K562 (cell line): ENCODE measurements around the gene VEZF1.

GRCh38 chr17:57435686-57436473 lies 179.6 kb downstream of the MSI2 start:
- RAMPAGE, long total RNA, result no peak
- RRBS, result no CpG with 5 or more reads among the region's 8 CpGs
PRO-cap:
- standard, result no peak
- CoPRO, capped RNA only, 2 experiments, result no peak in any of the 2 experiments
- CoPRO, capped and uncapped RNA, 2 experiments, result no peak in any of the 2 experiments
- CoPRO, uncapped RNA only, 2 experiments, result no peak in any of the 2 experiments
CAGE:
- cytosol, long polyA plus RNA, result no peak
- long polyA plus RNA, result no peak
- nucleolus, long total RNA, result no peak
- nucleus, long polyA plus RNA, result no peak

- RAMPAGE, long total RNA, result no peak
- RRBS, result no CpG with 5 or more reads among the region's 13 CpGs
PRO-cap:
- standard, result unidirectional peak, plus-strand start at chr17:57441195
- CoPRO, capped RNA only, 2 experiments, result no peak in any of the 2 experiments
- CoPRO, capped and uncapped RNA, 2 experiments, result no peak in any of the 2 experiments
- CoPRO, uncapped RNA only, 2 experiments, result no peak in any of the 2 experiments
CAGE:
- cytosol, long polyA plus RNA, result no peak
- long polyA plus RNA, result no peak
- nucleolus, long total RNA, result no peak
- nucleus, long polyA plus RNA, result no peak
Measured at GRCh38 chr17:57440724-57441606, 184.6 kb downstream of the MSI2 start.

DNA sequence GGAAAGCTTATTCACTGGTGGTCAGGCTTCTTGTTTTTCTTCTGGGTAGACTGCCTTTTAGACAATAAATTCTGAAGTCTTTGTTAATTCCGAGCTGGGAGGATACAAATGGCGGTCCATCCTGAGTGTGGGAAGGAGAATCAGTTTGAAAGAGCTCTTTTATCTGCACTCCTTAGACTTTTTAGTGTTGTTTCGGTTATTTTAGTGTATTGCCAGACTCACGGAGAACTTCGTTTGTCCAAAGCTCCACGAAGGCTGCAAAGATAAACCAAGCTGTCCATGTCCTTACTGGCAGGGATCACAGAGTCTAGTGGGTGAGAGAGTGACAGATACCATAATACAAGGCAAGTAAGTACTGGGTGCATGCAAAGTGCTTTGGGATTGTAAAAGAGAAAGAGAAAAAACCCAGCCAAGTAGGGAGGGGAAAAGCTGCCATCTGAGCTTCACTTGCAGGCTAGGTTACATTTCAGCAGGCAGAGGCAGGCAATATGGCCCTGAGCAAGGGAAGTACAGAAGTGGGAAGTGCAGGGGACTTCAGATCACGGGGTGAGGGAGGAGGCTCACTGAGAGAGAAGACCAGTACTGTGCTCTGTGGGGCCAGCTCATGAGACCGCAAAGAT lies 230.4 kb downstream of the MSI2 start:
- RAMPAGE, long total RNA, result no peak
- RRBS, result no CpG with 5 or more reads among the region's 8 CpGs
PRO-cap:
- standard, result no peak
- CoPRO, capped RNA only, 2 experiments, result no peak in any of the 2 experiments
- CoPRO, capped and uncapped RNA, 2 experiments, result no peak in any of the 2 experiments
- CoPRO, uncapped RNA only, 2 experiments, result no peak in any of the 2 experiments
CAGE:
- cytosol, long polyA plus RNA, result no peak
- long polyA plus RNA, result no peak
- nucleolus, long total RNA, result no peak
- nucleus, long polyA plus RNA, result no peak

DNA sequence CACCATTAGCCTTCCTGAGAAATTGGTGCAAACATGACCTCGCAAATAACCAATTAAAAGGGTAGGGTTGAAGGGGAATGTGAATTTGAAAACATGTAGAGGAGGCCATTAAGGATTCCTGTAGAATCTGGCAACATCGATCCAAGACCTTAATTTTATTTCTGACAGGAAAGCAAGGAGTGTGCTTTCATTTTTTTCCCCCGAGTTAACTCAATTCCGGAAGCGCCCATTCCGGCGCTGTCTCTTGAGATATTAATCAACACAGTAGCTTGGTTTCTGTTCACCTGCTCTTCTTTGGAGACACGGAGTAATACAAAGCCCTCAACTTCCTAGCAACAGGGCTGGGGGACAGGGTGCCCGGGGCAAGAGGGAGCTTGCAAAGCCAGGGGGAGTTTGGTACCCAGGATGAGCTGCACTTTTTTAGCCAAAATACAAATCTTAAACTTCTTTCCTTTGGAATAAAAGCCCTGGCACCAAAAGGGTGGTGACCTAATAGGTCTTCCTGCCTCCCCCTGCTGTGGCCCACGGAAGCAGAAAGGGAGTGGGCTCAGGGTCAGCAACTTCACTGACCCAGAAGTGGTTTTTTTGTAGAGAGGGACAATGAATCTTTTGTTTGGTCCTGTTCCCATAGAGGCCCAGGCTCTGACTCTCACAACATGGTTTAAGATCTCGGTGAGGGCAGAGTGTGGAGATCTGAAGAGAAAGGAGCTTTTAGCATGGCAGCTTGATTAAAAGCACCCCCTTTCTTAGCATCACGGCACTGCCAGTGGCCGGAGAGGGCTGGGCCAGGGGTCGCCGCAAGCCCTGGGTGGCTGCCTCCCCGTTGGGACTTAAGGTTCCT lies 207.4 kb downstream of the CCDC182 start:
- RAMPAGE, long total RNA, result no peak
- RRBS, result 82% methylated on average over 4 of the region's 16 CpGs
PRO-cap:
- standard, result no peak
- CoPRO, capped RNA only, 2 experiments, result no peak in any of the 2 experiments
- CoPRO, capped and uncapped RNA, 2 experiments, result no peak in any of the 2 experiments
- CoPRO, uncapped RNA only, 2 experiments, result no peak in any of the 2 experiments
CAGE:
- cytosol, long polyA plus RNA, result no peak
- long polyA plus RNA, result no peak
- nucleolus, long total RNA, result no peak
- nucleus, long polyA plus RNA, result no peak

- RAMPAGE, long total RNA, result no peak
- RRBS, result no CpG with 5 or more reads among the region's 8 CpGs
PRO-cap:
- standard, result no peak
- CoPRO, capped RNA only, 2 experiments, result no peak in any of the 2 experiments
- CoPRO, capped and uncapped RNA, 2 experiments, result no peak in any of the 2 experiments
- CoPRO, uncapped RNA only, 2 experiments, result no peak in any of the 2 experiments
CAGE:
- cytosol, long polyA plus RNA, result no peak
- long polyA plus RNA, result no peak
- nucleolus, long total RNA, result no peak
- nucleus, long polyA plus RNA, result no peak
Measured at GRCh38 chr17:57569942-57570311, 175.2 kb downstream of the CCDC182 start.

- RAMPAGE, long total RNA, result no peak
- RRBS, result no CpG with 5 or more reads among the region's 5 CpGs
PRO-cap:
- standard, result no peak
- CoPRO, capped RNA only, 2 experiments, result no peak in any of the 2 experiments
- CoPRO, capped and uncapped RNA, 2 experiments, result no peak in any of the 2 experiments
- CoPRO, uncapped RNA only, 2 experiments, result no peak in any of the 2 experiments
CAGE:
- cytosol, long polyA plus RNA, result no peak
- long polyA plus RNA, result no peak
- nucleolus, long total RNA, result no peak
- nucleus, long polyA plus RNA, result no peak
Measured at GRCh38 chr17:57665100-57665536, 80.0 kb downstream of the CCDC182 start.

DNA sequence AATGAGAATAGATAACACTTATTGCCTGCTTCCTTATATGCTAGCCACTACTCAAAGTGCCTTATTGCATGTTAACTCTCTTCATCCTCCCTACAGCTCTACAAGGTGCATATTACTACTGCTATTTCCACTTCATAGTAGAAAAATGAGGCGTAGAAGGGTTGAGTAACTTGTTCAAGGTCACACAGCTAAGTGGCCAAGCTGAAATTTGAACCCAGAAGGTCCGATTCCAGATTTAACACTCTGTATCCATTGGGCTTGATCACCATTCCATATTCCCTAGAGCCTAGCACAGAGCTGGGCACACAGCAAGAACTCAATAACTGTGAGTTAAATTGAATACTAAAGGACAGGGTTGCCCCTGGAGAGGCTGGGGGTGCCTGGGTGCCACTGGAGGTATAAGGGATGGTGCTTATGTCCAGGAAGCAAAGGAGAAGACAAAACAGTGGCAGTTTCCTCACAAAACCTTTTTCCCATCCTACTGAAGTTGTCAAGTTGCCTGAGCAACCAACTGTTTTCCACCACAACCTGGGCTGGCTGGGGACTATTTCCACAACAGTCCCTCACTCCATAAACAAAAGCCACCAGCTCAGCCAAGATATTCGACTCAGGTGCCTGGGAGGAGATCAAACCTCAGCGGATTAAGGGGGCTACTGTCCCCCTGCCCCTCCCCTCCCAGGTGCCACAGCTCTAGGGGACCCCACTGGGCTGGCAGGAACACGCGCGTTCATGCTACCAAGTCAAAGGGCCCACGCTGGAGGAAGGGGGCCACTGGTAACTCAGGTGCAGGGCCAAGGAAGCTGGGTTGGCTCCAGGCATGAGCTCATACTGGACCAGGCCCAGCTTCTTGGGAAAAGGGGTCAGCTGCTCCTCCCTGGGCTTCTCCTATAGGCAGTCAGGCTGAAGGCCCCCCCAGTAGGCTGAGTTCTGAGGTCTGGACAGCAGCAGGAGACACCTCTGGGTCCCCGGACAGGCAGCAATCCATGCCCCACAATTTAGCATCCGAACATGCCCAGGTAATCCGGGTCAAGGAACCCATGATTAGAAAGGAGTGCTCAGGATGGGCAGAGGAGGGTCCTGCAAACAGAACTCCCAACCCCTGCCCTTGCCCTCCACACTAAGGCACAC lies 45.6 kb upstream of the MRPS23 start:
- RAMPAGE, long total RNA, result no peak
- RRBS, result no CpG with 5 or more reads among the region's 11 CpGs
PRO-cap:
- standard, result no peak
- CoPRO, capped RNA only, 2 experiments, result no peak in any of the 2 experiments
- CoPRO, capped and uncapped RNA, 2 experiments, result no peak in any of the 2 experiments
- CoPRO, uncapped RNA only, 2 experiments, result no peak in any of the 2 experiments
CAGE:
- cytosol, long polyA plus RNA, result no peak
- long polyA plus RNA, result no peak
- nucleolus, long total RNA, result no peak
- nucleus, long polyA plus RNA, result no peak

GRCh38 chr17:57926760-57927246 lies 28.4 kb downstream of the CUEDC1 start:
- RAMPAGE, long total RNA, result no peak
- RRBS, result no CpG with 5 or more reads among the region's 11 CpGs
PRO-cap:
- standard, result no peak
- CoPRO, capped RNA only, 2 experiments, result no peak in any of the 2 experiments
- CoPRO, capped and uncapped RNA, 2 experiments, result no peak in any of the 2 experiments
- CoPRO, uncapped RNA only, 2 experiments, result no peak in any of the 2 experiments
CAGE:
- cytosol, long polyA plus RNA, result no peak
- long polyA plus RNA, result no peak
- nucleolus, long total RNA, result no peak
- nucleus, long polyA plus RNA, result no peak

- RAMPAGE, long total RNA, result no peak
- RRBS, result no CpG with 5 or more reads among the region's 6 CpGs
PRO-cap:
- standard, result no peak
- CoPRO, capped RNA only, 2 experiments, result no peak in any of the 2 experiments
- CoPRO, capped and uncapped RNA, 2 experiments, result no peak in any of the 2 experiments
- CoPRO, uncapped RNA only, 2 experiments, result no peak in any of the 2 experiments
CAGE:
- cytosol, long polyA plus RNA, result no peak
- long polyA plus RNA, result no peak
- nucleolus, long total RNA, result no peak
- nucleus, long polyA plus RNA, result no peak
Measured at GRCh38 chr17:57935885-57936478, 19.2 kb downstream of the CUEDC1 start.

DNA sequence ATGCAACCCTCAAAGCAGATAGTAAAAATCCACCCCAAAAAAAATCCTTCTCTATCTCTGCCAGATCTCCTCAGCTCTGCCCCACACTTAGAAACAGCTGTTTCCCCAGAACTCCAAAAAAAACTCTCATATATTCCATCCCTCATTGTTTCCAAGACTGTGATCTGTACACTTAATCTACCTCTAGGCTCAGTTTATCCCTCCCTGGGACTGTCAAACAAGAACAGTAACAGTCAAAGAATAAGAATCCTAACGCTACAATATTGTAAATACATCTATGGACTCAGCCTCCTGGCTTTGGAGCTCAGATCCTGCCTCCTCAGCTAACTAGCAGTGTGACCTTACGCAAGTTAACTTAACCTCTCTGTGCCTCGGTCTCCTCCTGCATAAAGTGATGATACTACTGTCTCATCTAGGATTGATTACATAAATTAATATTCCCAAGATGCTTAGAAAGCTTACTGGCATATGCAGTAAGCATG lies 11.5 kb downstream of the CUEDC1 start:
- RAMPAGE, long total RNA, result no peak
- RRBS, result no CpG with 5 or more reads among the region's 3 CpGs
PRO-cap:
- standard, result no peak
- CoPRO, capped RNA only, 2 experiments, result no peak in any of the 2 experiments
- CoPRO, capped and uncapped RNA, 2 experiments, result no peak in any of the 2 experiments
- CoPRO, uncapped RNA only, 2 experiments, result no peak in any of the 2 experiments
CAGE:
- cytosol, long polyA plus RNA, result no peak
- long polyA plus RNA, result no peak
- nucleolus, long total RNA, result no peak
- nucleus, long polyA plus RNA, result no peak

GRCh38 chr17:57987428-57988458 lies at the start of gene VEZF1:
VEZF1 (minus strand) TSS chr17:57988254.
- RAMPAGE, long total RNA, result no peak
- RRBS, result 3% methylated on average over 47 of the region's 103 CpGs
PRO-cap:
- standard, result bidirectional peak, plus-strand start at chr17:57987791, minus-strand start at chr17:57987810; bidirectional peak, plus-strand start at chr17:57988074, minus-strand start at chr17:57987932; bidirectional peak, plus-strand start at chr17:57988515, minus-strand start at chr17:57988233
- CoPRO, capped RNA only, 2 experiments, result peak in 2 of 2 experiments; most common plus-strand start chr17:57987898 (in 1); most common minus-strand start chr17:57988254 (in 2)
- CoPRO, capped and uncapped RNA, 2 experiments, result peak in 2 of 2 experiments; most common minus-strand start chr17:57988254 (in 2)
- CoPRO, uncapped RNA only, 2 experiments, result peak in 2 of 2 experiments; most common minus-strand start chr17:57988252 (in 1)
CAGE:
- cytosol, long polyA plus RNA, result start-site peak on the minus strand at chr17:57988199-57988273, 107 and 33 reads in 2 replicates
- long polyA plus RNA, result no peak
- nucleolus, long total RNA, result no peak
- nucleus, long polyA plus RNA, result no peak

GRCh38 chr17:57998678-57999313 lies 8.2 kb downstream of the SRSF1 start:
- RAMPAGE, long total RNA, result no peak
- RRBS, result no CpG with 5 or more reads among the region's 1 CpG
PRO-cap:
- standard, result no peak
- CoPRO, capped RNA only, 2 experiments, result no peak in any of the 2 experiments
- CoPRO, capped and uncapped RNA, 2 experiments, result no peak in any of the 2 experiments
- CoPRO, uncapped RNA only, 2 experiments, result peak in 2 of 2 experiments; most common plus-strand start chr17:57998782 (in 1); most common minus-strand start chr17:57998769 (in 1)
CAGE:
- cytosol, long polyA plus RNA, result no peak
- long polyA plus RNA, result no peak
- nucleolus, long total RNA, result no peak
- nucleus, long polyA plus RNA, result no peak

DNA sequence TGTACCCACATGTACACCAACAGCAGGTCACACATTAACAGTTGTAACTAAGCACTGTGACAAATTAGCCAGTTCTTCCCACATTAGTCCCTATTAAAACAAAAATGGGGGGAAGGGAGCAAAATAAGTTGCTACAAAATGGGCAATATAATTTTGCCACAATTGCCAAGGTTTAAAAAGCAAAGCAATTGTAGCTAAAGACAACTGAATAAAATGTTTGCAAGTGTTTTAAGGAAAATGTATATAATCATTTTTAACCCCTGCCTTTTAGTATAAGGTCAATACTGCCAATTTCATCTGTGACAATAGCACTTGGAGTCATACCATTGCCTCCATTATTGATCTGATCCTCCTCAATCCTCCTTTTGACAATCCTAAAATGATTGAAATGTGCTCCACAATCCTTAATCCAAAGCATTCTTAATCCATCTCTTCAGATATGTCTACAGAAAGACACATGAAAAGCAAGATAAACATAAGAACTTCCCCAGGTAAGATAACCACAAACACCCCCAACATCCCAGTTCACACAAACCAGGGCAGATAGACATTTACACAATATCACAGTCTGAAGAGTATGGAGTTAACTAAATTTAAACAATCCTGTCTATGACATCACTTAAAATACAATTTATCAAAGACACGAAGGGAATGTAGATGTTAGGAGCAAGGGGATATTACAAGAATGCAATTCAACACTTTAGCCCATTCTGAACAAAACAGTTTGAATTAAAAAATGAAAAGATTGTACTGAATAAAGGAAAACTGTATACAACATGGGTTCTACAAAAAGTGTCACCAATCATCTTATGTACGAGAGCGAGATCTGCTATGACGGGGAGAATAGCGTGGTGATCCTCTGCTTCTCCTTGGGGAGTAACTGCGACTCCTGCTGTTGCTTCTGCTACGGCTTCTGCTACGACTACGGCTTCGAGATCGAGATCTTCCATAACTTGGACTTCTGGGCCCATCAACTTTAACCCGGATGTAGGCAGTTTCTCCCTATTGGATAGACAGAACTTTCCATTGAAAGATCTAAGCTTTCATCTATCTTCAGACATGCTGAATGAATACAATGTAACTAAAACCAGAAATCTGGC lies 2.1 kb downstream of the SRSF1 start:
- RAMPAGE, long total RNA, result no peak
- RRBS, result no CpG with 5 or more reads among the region's 12 CpGs
PRO-cap:
- standard, result unidirectional peak, minus-strand start at position 881 of the sequence
- CoPRO, capped RNA only, 2 experiments, result peak in 2 of 2 experiments; most common plus-strand start position 919 of the sequence (in 1); most common minus-strand start position 924 of the sequence (in 2)
- CoPRO, capped and uncapped RNA, 2 experiments, result peak in 1 of 2 experiments; most common minus-strand start position 924 of the sequence (in 1)
- CoPRO, uncapped RNA only, 2 experiments, result peak in 2 of 2 experiments; most common plus-strand start position 879 of the sequence (in 1); most common minus-strand start position 147 of the sequence (in 1)
CAGE:
- cytosol, long polyA plus RNA, result start-site peak on the minus strand centred at position 502 of the sequence, 32 bp wide, 149 and 38 reads in 2 replicates
- long polyA plus RNA, result no peak
- nucleolus, long total RNA, result no peak
- nucleus, long polyA plus RNA, result start-site peak on the minus strand centred at position 505 of the sequence, 37 bp wide, 213 and 210 reads in 2 replicates

- RAMPAGE, long total RNA, result no peak
- RRBS, result no CpG with 5 or more reads among the region's 3 CpGs
PRO-cap:
- standard, result no peak
- CoPRO, capped RNA only, 2 experiments, result no peak in any of the 2 experiments
- CoPRO, capped and uncapped RNA, 2 experiments, result no peak in any of the 2 experiments
- CoPRO, uncapped RNA only, 2 experiments, result peak in 2 of 2 experiments; most common plus-strand start chr17:58095560 (in 1)
CAGE:
- cytosol, long polyA plus RNA, result no peak
- long polyA plus RNA, result no peak
- nucleolus, long total RNA, result no peak
- nucleus, long polyA plus RNA, result no peak
Measured at GRCh38 chr17:58095374-58095954, 12.2 kb downstream of the DYNLL2 start.

DNA sequence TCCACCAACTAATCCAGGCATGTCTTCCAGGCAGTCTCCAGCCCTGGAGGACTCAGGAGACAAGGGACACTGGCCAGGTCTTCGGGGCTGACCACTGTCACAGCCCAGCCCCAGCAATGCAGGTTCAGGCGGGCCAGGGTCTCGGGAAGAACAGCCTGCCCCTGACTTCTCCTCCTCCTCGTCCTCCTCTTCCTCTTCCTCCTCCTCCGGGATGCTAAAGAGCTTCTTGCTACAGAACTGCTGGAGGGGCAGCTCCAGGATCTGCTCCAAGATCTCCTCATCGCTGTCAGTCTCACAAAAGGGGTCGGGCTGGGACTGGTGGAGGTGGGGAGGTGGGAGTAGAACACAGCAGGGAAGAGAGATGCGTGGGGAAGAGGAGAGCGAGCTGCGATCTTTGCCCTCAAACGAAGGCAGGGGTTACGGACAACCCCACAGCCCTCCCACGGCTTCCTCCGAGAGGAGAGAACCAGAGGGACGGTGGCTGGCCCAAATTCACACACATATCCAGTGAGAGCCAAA lies 19.5 kb downstream of the TSPOAP1 start:
- RAMPAGE, long total RNA, result no peak
- RRBS, result no CpG with 5 or more reads among the region's 15 CpGs
PRO-cap:
- standard, result no peak
- CoPRO, capped RNA only, 2 experiments, result no peak in any of the 2 experiments
- CoPRO, capped and uncapped RNA, 2 experiments, result no peak in any of the 2 experiments
- CoPRO, uncapped RNA only, 2 experiments, result no peak in any of the 2 experiments
CAGE:
- cytosol, long polyA plus RNA, result no peak
- long polyA plus RNA, result no peak
- nucleolus, long total RNA, result no peak
- nucleus, long polyA plus RNA, result no peak

DNA sequence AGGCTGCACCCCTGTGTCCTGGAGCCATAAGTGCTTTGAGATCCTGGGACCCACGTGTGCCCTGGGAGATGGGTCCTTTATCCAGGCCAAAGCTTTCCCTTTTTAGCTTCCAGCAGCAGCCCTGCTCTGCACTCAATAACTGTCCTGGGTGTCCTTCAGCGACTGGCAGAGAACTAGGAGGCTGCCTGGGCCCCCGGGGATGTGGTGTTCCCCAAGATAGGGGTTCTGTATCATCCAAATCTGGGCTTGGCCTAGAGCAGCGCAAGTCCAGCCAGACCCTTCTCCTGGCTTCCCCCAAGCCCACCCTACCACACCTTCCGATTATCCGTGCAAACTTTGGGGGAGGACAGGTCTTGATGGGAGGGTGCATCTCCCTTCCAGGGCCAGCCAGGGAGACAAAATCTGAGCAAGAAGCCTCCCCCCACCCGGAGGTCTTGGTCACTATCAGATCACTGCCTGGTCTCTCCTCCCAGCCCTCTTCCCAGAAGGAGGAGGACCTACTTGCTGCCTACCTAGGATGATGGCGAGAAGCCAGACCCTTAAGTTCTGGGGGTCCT lies 4.8 kb downstream of the TSPOAP1 start:
- RAMPAGE, long total RNA, result no peak
- RRBS, result no CpG with 5 or more reads among the region's 8 CpGs
PRO-cap:
- standard, result no peak
- CoPRO, capped RNA only, 2 experiments, result no peak in any of the 2 experiments
- CoPRO, capped and uncapped RNA, 2 experiments, result no peak in any of the 2 experiments
- CoPRO, uncapped RNA only, 2 experiments, result no peak in any of the 2 experiments
CAGE:
- cytosol, long polyA plus RNA, result no peak
- long polyA plus RNA, result no peak
- nucleolus, long total RNA, result no peak
- nucleus, long polyA plus RNA, result no peak

GRCh38 chr17:58324683-58325714 lies 3.6 kb downstream of the TSPOAP1 start:
- RAMPAGE, long total RNA, result no peak
- RRBS, result 82% methylated on average over 13 of the region's 48 CpGs
PRO-cap:
- standard, result no peak
- CoPRO, capped RNA only, 2 experiments, result peak in 1 of 2 experiments; most common minus-strand start chr17:58325221 (in 1)
- CoPRO, capped and uncapped RNA, 2 experiments, result no peak in any of the 2 experiments
- CoPRO, uncapped RNA only, 2 experiments, result no peak in any of the 2 experiments
CAGE:
- cytosol, long polyA plus RNA, result no peak
- long polyA plus RNA, result no peak
- nucleolus, long total RNA, result no peak
- nucleus, long polyA plus RNA, result no peak